Skeletal muscle satellite cell (primary cell): ENCODE measurements around the gene SLC19A3.

DNA sequence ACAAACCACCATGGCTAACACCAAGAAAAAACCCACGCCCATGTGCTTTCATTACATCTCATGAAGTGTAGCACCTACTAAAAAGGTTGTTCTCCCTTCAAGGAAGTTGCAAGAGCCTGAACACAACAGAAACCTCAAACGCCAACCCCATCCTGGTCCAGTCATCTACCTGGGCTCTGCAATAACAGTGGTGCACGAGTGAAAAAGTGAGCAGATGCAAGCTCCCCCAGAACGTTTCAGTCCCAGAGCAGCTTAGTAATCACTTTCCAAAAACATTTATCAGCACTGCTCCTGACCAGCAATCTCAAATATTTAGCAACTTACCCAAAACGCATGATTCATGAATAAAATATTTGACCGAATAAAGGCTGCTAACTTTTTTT, 3.3 kb downstream of the WDFY1 start:
- CAGE, long polyA plus RNA: no peak

- CAGE, long polyA plus RNA: no peak
Measured at GRCh38 chr2:223949264-223949989, 4.3 kb upstream of the WDFY1 start.

- CAGE, long polyA plus RNA: no peak
Measured at GRCh38 chr2:223959507-223960169, 2.4 kb downstream of the MRPL44 start.

DNA sequence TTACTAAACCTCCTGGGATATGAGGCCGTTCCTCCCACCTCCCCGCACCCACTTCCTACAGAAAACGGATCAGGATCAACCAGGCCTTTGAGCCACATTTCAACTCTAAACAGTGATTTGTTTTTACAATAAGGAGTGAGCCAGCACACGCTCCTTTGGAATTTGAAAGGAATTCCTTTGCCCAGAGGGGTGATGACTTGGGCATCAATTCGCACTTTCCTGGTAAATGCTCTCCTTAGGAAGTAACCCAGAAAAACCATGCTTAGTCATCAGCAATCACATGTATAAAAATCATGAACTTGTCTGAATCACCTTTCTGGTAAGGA, 180.4 kb downstream of the FAM124B start:
- CAGE, long polyA plus RNA: no peak

GRCh38 chr2:224510156-224510752, 74.9 kb downstream of the CUL3 start:
- CAGE, long polyA plus RNA: no peak

DNA sequence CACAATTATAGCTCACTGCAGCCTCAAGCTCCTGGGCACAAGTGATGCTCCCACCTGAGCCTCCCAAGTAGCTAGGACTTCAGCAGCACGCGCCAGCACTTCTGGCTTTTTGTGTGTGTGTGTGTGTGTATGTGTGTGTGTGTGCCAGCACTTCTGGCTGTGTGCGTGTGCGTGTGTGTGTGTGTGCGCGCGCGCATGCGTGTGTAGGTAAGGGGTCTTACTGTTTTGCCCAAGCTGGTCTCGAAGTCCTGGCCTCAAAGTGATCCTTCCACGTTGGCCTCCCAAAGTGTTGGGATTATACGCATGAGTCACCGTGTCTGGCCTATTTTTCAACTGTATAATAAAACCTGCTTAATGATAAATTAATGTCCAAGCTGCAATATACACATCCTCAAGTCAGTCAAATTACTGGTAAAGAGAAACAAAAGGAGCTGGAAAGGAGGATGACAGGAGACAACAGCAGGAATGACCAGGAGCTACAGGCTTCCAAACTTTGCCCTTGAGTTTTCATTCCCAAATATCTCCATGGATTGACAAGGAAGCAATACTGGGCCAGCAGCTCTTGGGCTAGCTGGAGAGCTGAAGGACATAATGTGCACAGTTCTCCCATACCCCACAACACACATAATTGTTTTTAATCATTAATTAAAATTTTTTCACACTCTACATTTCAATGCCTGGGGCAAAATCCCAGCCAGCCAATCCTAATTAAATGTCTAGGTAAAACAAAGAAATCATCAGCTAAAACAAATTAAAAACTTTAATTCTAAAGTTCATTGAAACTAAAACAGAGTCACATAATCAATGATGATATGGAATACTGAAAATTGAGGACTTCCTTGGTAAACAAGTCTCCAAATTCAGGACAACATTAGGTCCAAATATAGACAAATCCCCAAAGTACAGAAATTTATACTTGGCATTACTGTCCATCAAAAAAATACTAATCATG, 42.5 kb downstream of the CUL3 start:
- CAGE, long polyA plus RNA: no peak

GRCh38 chr2:224574588-224574977, 10.6 kb downstream of the CUL3 start:
- CAGE, long polyA plus RNA: no peak

GRCh38 chr2:224935793-224936133, 106.5 kb downstream of the DOCK10 start:
- CAGE, long polyA plus RNA: no peak

GRCh38 chr2:224942438-224942648, 99.9 kb downstream of the DOCK10 start:
- CAGE, long polyA plus RNA: no peak

DNA sequence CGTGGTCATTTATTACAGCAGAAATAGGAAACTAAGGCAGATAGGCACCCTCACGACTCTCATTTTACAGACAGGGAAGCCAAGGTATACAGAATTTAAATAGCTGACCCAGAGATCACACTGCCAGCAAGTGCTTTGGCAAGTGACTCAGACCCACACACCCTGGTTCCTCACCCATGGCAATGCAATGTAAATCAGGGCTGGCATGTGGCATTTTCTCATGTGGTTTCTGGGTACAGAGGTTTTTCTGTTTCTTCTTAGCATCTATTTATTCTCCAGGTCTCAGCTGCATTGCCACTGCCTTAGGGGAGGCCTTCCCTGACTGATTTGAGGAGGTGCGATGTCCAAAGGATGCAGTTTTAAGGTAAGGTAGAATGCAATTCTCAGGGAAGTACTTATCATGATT, 68.6 kb downstream of the DOCK10 start:
- CAGE, long polyA plus RNA: no peak

GRCh38 chr2:225512931-225513650, 113.6 kb downstream of the NYAP2 start:
- CAGE, long polyA plus RNA: no peak

DNA sequence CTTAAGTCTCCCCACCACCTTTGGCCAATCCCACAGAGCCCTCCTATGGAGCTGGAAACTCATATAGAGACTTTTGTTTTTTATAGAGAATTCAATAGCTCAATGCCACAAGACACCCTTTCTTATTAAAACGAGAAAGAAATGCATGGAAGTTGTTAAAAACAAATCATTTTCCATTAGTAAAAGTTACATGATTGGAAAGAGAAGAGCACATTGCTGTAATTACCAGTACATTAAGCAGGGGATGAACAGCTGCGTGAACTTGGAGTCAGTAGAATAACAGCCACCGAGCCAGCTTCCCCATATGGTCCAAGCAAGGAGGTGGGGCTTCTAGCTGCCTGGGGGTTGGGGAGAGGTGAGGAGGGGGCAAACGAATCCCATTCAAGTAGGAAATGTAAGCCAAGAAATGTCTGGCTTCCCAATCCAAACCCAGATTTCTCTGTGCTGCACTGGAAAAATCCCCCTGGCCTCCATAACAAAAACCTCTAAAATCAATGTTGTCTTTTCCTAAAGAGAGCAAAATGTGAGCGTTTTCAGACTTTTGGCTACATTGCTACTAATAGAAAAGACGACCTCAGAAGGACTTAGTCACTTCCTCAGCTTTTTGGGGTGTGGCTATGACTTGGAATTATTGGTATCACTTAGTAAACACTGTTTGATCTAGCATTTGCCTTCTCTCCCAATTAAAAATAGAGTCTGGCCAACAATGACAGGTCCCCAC, 614.4 kb downstream of the IRS1 start:
- CAGE, long polyA plus RNA: no peak

- CAGE, long polyA plus RNA: no peak
Measured at GRCh38 chr2:226411643-226412301, 387.8 kb downstream of the IRS1 start.

DNA sequence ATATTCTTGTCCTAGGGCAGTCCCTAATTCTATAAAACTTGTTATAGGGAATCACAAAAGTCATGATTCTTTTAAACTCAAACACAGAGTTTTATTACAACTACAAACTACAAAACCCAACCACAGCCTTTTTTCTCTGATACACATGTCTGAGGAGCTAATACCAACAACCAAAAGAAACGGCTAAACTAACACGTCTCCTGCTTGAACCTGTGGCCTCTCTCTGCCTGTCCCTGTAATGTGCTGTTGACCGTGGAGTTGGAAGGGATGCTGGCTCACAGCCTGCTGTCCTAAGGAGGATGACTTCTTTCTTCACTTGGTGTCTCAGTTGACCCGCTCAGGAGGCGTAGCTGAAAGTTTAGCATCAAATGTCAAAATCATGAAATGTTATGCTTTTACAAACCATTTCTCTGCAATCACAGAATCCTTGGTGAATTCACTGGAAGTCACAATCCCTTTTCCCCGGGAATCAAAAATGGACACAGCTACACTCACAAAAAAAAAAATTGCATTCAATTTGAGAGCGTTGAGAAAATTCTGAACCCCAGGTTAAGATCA, 74.5 kb downstream of the IRS1 start:
- CAGE, long polyA plus RNA: no peak

GRCh38 chr2:226770551-226771374, 28.9 kb downstream of the IRS1 start:
- CAGE, long polyA plus RNA: no peak

DNA sequence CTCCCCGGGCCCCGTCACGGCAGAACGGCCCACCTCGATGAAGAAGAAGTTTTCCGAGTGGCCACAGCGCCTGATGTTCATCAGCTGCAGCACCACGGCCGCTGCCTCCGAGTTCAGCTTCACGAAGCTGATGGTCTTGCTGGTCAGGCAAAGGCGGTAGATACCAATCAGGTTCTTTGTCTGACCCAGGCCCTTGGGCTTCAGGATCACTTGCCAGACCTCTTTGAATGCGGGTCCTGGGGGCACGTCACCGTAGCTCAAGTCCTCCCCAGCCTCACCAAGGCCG, 1.6 kb downstream of the IRS1 start:
- CAGE, long polyA plus RNA: no peak

- CAGE, long polyA plus RNA: no peak
Measured at GRCh38 chr2:226985035-226985499, 149.2 kb downstream of the RHBDD1 start.

DNA sequence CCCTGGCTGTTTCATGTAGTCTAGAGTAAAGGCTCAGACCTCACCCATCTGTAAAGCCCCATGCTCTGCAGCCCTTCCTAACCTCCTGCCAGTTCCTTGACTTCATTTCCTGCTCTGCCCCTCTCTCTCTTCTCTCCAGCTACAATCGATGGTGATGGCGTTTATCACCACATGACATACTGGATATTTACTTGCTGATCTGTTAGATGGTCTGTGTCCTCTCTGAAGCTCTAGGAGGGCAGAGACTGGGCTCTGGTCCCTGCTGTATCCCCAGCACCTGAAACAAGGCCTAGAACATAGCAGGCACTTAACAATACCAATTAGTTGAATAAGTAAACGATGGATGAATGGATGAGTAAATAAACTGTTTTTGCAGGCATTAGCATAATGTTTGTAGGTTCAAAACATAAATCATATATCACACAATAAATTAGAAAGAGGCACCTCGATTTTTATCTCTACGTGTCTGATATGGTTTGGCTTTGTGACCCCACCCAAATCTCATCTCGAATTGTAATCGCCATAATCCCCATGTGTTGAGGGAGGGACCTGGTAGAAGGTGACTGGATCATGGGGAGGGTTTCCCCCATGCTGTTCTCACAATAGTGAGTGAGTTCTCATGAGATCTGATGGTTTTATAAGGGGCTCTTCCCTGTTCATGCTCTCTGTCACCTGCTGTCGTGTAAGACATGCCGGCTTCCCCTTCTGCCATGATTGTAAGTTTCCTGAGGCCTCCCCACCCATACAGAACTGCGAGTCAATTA, 76.0 kb downstream of the COL4A4 start:
- CAGE, long polyA plus RNA: no peak

- CAGE, long polyA plus RNA: no peak
Measured at GRCh38 chr2:227450929-227451203, 21.1 kb upstream of the AGFG1 start.

- CAGE, long polyA plus RNA: no peak
Measured at GRCh38 chr2:227717538-227718683, at the start of gene SLC19A3. Gene SLC19A3, minus strand, starts transcription at chr2:227718028.